ENCODE results near the gene SLC8B1.

DNA sequence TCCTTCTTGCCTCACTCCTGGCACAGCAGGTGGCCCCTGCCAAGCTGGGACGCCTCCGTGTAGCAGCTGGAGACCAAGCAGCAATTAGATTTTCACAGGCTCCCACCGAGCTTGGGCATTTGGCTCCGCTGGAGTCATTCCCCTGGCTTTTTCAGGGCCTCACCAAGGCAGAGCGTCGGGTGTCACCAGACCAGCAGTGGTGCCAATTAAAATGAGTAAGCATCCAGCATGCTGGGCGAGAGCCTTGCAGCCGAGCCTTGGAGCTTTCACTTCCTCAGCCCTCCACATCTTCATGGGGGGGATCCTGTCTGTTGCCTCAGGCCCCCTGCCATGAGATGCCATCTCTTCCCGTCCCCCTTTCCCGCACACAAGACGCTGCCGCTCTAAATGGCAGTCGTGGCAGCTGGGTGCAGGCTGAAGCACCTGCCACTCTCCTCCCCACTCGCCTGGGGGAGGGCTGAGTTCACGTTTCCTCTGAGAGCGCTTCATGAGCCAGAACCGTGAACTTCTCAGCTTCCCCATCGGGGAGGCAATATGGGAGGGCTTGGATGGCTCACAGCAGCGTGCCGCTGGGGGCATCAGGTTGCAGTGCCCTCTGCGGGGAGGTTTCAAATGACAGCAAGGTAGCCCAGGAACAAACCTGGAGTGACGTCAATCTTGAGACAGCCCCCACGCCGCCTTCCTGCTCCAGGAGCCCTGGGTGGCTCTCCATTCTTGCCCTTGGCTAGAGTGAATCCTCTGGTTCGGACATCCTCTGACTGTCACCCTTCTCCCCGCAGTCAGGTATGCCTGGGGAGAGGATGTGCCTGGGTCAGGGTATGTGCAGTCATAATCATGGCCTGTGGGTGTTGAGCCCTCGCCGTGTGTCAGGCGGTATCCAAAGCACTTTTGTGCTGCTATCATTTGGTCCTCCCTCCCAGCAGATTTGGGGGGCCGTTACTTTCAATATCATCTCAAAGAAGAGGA is 11.9 kb downstream of the TPCN1 start:
- RRBS, result no CpG with 5 or more reads among the region's 30 CpGs
CAGE:
- cytosol, long polyA plus RNA, result no peak
- long polyA plus RNA, result no peak
- nucleus, long polyA plus RNA, result no peak

GRCh38 chr12:113334727-113335598 is at the start of gene SLC8B1:
Gene SLC8B1 (minus strand): TSS chr12:113335109.
- RRBS, result 1% methylated on average over 18 of the region's 65 CpGs
CAGE:
- cytosol, long polyA plus RNA, result start-site peak on the minus strand at chr12:113335135-113335160, 37 and 42 reads in 2 replicates
- long polyA plus RNA, result no peak
- nucleus, long polyA plus RNA, result no peak

CAGE:
- cytosol, long polyA plus RNA, result no peak
- long polyA plus RNA, result no peak
- nucleus, long polyA plus RNA, result no peak
Measured at GRCh38 chr12:113507162-113507611, 35.5 kb upstream of the LHX5 start.

DNA sequence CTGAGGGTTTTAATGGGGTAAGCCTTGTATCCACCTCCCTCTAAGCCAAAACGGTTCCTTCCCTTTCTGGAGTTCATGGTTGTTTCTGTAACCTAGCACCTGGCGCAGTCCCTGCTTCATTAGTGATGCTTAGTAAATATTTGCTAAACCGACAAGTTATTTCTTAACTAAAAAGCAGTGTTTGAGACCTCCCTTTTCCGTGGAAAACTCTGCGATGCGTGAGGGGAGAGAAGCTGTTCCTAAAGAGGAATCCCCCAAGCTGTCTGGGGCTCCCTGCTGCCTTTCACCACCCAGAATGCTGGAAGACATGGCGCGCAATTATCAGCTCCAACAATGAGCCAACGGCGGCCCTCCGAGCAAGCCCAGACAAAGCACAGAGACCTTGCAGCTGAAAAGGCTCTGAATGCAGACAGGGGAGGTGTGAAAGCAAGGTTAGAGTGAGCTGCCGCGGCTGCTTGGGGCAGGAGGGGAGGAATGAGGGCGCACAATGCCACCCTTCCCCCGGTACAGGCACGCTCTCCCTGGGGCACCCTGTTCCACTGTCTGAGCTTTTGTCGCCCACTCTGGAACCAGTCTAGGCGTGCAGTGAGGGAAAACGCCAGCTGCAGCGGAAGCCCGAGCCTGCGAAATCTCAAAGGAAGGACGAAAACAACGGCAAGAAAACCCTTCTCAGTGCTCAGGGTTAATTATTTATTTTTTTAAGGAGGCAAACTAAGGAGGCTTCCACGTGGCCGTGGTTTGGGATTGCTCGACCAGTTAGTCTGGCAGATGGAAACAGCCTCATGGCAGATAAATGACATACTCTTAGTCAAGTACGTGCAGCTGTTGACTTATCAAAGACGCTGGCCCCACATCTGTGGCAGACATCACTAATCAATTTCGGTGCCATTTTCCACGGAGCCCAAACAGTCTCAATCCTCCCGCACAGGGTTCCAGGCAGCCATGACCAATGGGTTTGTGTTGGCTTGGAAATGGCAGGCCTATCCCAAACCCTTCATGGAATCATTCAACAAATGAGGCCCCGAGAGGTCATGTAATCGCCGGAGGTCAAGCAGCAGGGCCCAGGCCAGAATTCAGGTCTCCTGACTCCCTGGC is 66.3 kb downstream of the RBM19 start:
- RRBS, result no CpG with 5 or more reads among the region's 35 CpGs
CAGE:
- cytosol, long polyA plus RNA, result no peak
- long polyA plus RNA, result no peak
- nucleus, long polyA plus RNA, result no peak

DNA sequence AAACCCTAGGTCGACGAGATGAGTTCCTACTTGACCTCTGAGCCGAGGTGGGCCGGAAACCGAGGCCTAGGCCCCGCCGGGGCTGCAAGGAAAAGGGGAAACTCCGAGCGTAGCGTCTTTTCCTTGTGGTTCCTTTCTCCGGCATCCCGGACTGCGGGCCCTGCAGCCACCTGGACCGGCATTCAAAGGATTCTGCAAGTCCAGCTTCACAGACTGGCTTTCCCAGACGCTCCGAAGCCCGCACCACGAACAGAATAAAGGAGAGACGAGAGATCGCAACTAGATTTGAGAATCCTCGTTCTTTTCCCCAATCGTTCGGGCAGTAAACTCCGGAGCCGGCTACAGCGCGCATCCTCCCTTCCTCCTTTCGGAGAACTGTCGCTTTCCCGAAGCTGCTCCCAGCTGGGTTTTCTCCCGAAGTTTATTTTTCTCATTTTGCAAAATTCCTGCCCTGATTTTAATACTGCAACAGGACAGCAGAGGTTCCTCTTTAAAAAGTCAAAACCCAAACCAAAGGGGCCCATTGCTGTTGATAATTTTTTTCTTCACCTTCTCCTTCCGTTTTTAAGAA is 3.6 kb upstream of the TBX5 start:
- RRBS, result 9% methylated on average over 5 of the region's 32 CpGs
CAGE:
- cytosol, long polyA plus RNA, result no peak
- long polyA plus RNA, result no peak
- nucleus, long polyA plus RNA, result no peak

GRCh38 chr12:114413459-114414170 is 7.7 kb upstream of the TBX5 start:
- RRBS, result 2% methylated on average over 4 of the region's 17 CpGs
CAGE:
- cytosol, long polyA plus RNA, result no peak
- long polyA plus RNA, result no peak
- nucleus, long polyA plus RNA, result no peak

DNA sequence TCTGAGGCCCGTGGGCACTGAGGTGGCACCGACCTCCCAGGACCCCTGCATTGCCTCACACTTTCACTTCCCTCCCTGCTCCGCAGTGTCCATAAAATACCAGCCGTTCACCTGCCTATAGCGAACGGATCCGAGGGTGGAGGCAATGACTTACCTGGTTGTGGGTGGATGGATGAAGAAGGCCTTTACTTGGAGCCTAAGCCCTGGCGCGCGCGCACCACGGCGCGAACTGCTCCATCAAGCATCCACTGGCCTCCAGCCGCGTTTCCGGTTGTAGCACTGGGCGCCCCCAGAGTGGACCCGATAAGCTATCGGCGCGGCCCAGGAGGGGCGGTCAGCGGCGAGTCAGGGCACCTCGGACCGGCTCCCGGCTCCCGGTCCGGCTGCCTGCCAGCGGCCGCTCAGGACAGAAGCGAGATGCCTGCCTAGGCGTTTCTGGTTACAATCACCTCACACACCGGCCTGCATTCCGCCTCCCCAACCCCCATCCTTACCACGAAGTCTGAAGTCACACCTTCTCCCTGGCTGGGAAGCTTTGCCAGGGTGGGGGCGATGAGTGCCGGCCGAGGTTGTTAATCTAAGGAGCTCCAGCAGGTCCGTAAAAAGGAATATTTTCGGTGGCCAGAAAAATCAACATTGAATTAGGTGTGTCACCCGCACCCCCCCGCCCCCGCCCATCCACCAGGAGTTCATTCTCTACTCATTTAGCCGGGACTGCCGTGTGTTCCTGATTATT is 42.6 kb upstream of the TBX5 start:
- RRBS, result 3% methylated on average over 16 of the region's 47 CpGs
CAGE:
- cytosol, long polyA plus RNA, result no peak
- long polyA plus RNA, result no peak
- nucleus, long polyA plus RNA, result no peak

- RRBS, result 97% methylated on average over 10 of the region's 20 CpGs
CAGE:
- cytosol, long polyA plus RNA, result no peak
- long polyA plus RNA, result no peak
- nucleus, long polyA plus RNA, result no peak
Measured at GRCh38 chr12:114664564-114664956, 19.4 kb downstream of the TBX3 start.

DNA sequence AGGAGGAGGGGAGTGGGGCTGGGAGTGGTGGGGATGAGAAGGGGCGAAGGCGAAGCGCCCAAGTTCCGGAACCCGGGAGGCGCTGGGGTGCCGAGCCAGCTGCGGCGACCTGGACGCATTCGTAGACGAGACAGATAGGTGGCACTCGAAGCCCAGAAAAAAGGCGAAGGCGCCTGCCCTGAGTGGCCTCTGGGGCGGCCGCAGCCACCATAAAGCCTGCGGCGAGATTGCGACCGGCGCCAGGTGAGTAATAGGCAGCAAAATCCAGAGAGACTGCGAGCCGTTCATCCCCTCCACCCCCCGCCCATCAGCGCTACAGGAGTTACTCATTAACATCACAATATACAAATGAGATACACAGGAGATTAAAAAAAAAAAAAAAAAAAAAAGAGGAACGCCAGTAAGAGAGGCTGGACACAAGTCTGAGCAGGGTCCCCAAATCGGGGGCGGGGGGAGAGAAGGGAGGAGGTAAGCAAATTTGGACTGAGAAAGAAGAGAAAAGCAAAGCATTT is 15.8 kb downstream of the TBX3 start:
- RRBS, result no CpG with 5 or more reads among the region's 29 CpGs
CAGE:
- cytosol, long polyA plus RNA, result no peak
- long polyA plus RNA, result no peak
- nucleus, long polyA plus RNA, result no peak

DNA sequence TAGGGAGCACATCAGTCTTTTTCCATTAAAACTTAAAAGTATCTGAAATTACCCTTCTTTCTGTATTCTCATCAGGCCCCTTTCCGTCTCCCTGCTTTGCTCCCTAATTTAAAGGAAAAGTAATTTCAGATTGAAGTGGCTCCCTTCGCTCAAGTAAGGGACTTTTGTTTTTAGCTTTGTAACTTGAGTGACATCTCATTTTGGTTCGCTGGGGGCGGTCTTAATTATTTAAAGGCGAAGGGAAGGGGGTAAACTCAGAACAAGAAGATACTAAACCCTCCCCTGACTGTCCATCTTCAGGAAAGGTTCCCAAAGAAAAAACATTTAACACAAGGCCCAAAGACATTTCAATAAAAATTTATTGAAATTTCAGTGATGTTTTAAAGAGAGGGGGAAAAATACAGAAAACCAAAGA is 14.1 kb downstream of the TBX3 start:
- RRBS, result no CpG with 5 or more reads among the region's 5 CpGs
CAGE:
- cytosol, long polyA plus RNA, result no peak
- long polyA plus RNA, result no peak
- nucleus, long polyA plus RNA, result no peak

GRCh38 chr12:114674695-114675253 is 9.2 kb downstream of the TBX3 start:
- RRBS, result no CpG with 5 or more reads among the region's 22 CpGs
CAGE:
- cytosol, long polyA plus RNA, result no peak
- long polyA plus RNA, result no peak
- nucleus, long polyA plus RNA, result no peak

GRCh38 chr12:114684230-114685146 is 513 bp upstream of the TBX3 start:
- RRBS, result 3% methylated on average over 27 of the region's 84 CpGs
CAGE:
- cytosol, long polyA plus RNA, result no peak
- long polyA plus RNA, result no peak
- nucleus, long polyA plus RNA, result no peak

GRCh38 chr12:114738826-114739336 is 54.9 kb upstream of the TBX3 start:
- RRBS, result no CpG with 5 or more reads among the region's 9 CpGs
CAGE:
- cytosol, long polyA plus RNA, result no peak
- long polyA plus RNA, result no peak
- nucleus, long polyA plus RNA, result no peak

GRCh38 chr12:114774392-114774696 is 90.4 kb upstream of the TBX3 start:
- RRBS, result no CpG with 5 or more reads among the region's 4 CpGs
CAGE:
- cytosol, long polyA plus RNA, result no peak
- long polyA plus RNA, result no peak
- nucleus, long polyA plus RNA, result no peak

DNA sequence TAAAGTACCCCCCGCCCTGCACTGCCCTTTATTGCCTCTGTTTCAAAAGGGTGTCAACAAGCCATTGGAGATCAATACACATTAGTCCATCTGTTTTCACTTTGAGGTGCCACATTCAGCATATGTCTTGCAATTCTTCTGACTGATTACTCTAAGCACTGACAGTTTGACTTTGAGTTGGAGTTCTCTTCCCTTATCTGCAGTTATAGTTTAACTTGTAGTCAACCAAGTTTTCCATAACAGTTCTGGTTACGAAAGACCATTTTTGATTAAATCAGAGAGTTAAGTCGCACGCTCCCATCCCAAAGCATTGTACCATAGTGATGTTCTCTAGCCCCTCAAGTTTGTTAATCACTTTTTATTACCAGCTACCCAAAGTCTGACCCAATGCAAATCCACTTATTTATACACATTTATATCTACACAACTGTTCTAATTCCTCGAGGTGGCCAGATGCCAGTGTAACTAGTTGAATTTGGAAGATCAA is 260.8 kb upstream of the TBX3 start:
- RRBS, result no CpG with 5 or more reads among the region's 5 CpGs
CAGE:
- cytosol, long polyA plus RNA, result no peak
- long polyA plus RNA, result no peak
- nucleus, long polyA plus RNA, result no peak

DNA sequence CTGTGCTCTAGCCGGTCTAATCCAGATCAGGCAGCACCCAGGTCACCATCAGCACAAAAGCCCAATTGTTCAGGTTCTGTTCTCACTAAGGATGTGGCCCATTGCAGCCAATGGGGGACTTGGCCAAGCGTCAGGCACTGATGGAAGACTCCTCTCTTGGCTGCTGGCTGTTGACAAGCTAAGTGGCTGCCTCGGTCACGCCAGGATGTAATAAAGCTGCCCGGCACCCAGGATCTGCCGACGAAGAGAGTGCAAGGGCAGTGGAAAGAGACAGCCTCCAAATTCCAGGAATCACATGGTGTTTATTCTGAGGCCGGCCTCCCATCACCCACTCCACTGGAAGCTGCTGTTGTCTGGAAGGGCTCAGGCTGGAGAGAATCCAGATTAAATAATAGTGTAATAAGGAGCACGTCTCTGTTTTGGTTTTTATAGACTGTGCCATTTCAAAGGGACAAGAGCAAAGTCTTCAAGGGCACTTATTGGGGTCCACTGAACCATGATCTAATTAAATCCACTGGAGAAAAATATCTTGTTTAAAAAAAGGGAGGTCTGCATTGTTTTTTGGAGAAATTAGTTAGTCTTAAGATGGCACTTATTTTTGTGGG is 451.9 kb upstream of the TBX3 start:
- RRBS, result 91% methylated on average over 4 of the region's 9 CpGs
CAGE:
- cytosol, long polyA plus RNA, result no peak
- long polyA plus RNA, result no peak
- nucleus, long polyA plus RNA, result no peak

GRCh38 chr12:115341249-115342023 is 657.5 kb upstream of the TBX3 start:
- RRBS, result 11% methylated on average over 2 of the region's 7 CpGs
CAGE:
- cytosol, long polyA plus RNA, result no peak
- long polyA plus RNA, result no peak
- nucleus, long polyA plus RNA, result no peak

- RRBS, result no CpG with 5 or more reads among the region's 7 CpGs
CAGE:
- cytosol, long polyA plus RNA, result no peak
- long polyA plus RNA, result no peak
- nucleus, long polyA plus RNA, result no peak
Measured at GRCh38 chr12:115451197-115451644, 767.2 kb upstream of the TBX3 start.

- RRBS, result no CpG with 5 or more reads among the region's 8 CpGs
CAGE:
- cytosol, long polyA plus RNA, result no peak
- long polyA plus RNA, result no peak
- nucleus, long polyA plus RNA, result no peak
Measured at GRCh38 chr12:115835856-115836158, 441.7 kb downstream of the MED13L start.

- RRBS, result no CpG with 5 or more reads among the region's 6 CpGs
CAGE:
- cytosol, long polyA plus RNA, result no peak
- long polyA plus RNA, result no peak
- nucleus, long polyA plus RNA, result no peak
Measured at GRCh38 chr12:115870303-115870938, 407.1 kb downstream of the MED13L start.